CMK (cell line): ENCODE results near the gene RNF14.

DNA sequence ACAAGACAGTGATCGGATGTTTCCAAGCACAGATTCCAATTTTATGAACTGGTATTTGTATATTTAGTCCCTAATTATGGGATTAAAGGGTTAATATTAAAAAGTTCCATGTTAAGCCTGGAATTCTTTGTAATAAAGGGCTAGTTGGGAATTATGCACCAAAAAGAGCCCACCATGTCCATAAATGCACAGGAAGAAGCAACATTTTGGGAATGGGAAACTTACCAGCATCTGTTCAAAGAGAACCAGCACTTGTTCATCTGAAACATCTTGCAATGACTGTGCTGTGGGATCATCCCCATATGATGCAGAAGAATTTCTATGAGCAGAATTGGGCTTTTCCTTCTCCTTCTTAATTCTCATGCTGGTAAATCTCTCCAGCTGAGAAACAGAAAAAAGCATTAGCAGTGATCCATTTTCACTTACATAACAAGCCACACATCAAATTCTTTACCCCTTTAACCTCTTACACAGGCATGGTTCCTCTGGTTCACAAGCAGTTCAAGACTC is 31.9 kb downstream of the DIAPH1 start:
- RRBS = no CpG with 5 or more reads among the region's 1 CpG

DNA sequence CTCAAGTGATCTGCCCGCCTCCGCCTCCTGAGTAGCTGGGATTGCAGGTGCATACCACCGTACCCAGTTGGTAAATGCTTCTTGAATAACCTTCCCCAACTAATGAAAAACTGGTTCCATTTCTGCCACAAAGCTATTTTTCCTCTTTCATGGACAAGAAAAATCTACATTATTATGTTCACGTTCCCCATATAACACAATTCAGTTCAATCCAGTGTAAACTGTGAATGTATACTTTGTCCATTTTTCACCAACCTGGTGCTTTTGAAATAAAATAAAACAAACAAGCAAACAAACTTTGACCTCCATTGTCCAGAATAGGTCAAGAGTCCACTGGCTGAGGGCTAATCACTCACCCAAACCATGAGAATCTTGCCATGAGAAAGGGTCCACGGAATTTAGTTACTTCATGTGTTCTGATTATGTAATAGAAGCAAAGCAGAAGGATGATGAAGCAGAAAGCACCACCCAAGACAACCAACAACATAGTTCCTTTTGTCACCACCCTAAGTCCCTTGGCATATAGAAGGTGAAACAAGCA is 28.7 kb downstream of the DIAPH1 start:
- RRBS = no CpG with 5 or more reads among the region's 5 CpGs

DNA sequence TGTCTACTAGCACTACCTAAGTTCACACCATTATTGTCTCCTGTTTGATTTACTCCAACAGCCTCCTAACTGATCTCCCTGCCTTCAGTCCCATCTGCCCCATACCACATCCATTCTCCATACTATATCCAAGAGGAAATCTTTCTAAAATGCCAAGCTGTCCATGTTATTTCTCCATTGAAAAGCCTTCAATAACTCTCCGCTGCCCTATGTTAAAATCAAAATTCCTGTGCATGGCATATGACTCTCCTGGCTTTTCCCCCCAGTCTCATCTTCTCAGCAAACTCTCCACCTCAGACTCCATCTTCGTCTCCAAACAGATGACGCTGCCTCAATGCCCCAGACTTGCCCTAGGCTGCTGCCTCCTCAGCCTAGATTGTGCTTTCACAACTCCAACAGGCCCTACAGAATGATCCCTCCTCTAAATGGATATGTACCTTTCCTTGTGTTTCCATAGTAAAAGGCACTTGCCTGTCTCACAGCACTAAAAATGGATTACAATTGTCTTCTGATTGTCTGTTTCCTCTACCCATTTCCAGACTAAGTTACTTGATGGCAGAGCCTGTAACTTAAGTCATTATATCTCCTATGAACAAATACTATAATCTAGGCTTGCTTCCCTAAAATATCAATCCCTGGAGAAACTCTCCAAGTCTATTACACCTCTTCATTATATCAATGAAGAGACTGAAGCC is 27.8 kb downstream of the DIAPH1 start:
- RRBS = no CpG with 5 or more reads among the region's 3 CpGs

- RRBS = 98% methylated on average over 3 of the region's 12 CpGs
Observed at GRCh38 chr5:141644103-141644831, 7.0 kb downstream of the FCHSD1 start.

GRCh38 chr5:141758411-141758984 is 76.5 kb upstream of the ARAP3 start:
- RRBS = 6% methylated on average over 4 of the region's 21 CpGs

DNA sequence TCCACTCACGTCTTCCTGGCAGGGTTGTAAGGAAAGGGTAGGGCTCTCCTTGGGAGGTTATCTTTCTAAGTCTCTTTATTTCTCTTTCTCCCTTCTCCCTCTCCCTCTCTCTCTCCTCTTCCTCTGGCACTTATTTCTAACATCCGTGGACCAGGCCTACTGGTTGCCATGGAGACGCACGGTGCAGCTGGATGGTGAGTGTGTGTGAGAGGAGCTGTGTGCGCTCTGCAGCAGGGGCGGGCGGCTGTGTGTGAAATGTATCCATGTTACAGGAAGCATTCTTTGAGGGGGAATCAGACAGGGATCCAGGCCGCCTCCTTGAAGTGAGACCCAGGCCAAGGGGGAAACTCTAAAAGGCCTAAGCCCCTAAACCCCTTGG is 32.2 kb downstream of the PCDH1 start:
- RRBS = no CpG with 5 or more reads among the region's 8 CpGs

- RRBS = no CpG with 5 or more reads among the region's 4 CpGs
Observed at GRCh38 chr5:141848960-141849249, 29.3 kb downstream of the PCDH1 start.

DNA sequence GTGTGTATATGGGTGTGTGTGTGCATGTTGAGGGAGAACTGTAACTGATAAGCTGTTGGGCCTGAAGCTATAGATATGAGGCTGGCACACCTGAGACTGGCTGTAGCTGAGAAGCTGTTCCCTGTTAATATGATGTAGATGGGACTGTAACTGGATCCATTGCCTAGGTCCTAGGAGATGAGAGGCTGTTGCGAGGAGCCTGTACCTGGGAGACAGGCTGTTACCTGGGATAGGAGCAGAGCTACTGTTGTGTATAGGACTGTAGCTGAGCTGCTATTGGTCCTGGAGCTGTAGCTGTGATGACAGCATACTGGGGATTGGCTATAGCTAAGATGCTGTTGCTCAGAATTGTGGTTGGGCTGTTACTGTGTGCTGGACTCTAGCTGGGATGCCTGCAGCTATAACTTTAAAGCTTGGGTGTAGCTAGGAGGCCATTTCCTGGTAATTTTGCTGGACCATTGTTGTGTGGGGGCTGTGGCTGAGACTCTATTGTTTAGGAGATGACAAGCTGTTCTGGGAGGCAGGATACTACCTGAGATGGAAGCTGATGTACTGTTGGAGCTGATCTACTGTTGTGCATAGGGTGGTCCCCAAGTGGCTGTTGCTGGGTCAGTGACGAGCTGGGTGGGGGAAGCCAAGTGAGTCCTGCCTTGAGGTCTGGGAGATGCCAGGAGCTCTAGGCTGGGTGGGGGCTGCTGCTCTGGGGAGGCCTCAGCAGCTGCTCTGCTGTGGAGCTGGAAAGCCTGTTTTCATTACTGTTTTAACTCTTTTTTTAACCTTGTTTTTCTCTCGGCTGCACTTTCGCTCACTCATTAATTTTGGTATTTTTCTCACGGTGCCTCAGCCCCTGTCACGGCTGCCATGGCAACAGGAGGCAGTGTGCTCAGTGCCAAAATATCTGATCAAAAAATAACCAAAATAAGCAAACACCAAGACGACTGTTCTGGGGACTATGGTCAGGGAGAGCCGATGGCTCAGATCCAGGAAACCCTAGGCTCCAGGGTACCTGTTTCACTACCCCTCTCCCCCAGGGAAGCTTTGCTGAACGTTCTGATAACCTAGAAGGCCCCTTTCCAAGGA is 2.9 kb upstream of the PCDH1 start:
- RRBS = no CpG with 5 or more reads among the region's 9 CpGs

- RRBS = 41% methylated on average over 10 of the region's 28 CpGs
Observed at GRCh38 chr5:141883126-141883614, 5.0 kb upstream of the PCDH1 start.

GRCh38 chr5:141914085-141914838 is 9.4 kb upstream of the DELE1 start:
- RRBS = 3% methylated on average over 9 of the region's 43 CpGs

DNA sequence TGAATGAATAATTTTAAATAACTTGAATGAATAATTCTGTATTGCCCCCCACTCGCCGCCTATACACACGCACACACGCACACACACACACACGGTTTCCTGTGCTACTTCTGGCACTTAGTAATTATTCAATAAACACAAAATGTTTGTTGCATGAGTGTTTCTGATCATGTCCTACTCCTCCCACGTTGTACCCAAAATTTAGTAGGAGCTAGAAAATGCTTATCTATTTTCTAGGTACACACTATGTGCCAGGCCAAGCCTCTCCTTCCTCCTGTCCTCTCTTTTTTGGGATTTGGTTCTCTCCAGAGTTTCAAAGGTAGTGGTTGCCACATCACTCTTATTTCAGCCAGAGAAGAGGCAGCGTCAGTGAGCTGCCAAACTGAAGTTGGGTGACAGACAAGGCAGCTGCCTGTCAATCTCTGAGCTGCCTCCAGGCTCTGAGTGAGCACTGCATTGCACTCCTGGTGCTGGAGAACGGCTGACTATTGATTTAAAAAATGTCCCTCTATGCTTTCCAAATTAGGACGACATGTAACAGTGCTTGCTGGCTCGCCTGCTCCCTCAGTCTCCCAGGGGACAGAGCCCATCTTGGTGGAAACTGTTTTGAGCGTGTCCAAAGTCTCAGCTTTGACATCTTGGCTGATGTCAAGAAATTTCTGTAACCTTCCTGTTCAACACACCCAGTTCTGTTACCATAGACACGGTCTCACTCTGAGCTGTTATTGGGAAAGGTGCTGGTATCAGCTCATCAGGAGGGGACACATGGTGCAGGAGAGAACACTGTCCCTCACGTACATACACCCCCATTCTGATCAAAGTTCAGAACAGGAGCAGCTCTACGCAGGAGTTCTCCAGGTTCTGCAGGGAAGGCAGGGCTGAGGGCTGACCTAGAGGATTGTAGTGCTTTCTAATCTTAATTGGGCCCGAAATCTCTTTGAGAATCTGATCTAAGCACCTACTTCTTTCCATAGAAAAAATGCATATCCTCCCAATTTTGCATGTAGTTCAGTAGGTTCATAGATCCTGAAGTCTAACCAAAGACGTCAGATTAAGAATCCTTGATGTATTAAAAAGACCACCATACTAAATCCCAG is 15.8 kb downstream of the PCDH12 start:
- RRBS = no CpG with 5 or more reads among the region's 16 CpGs

DNA sequence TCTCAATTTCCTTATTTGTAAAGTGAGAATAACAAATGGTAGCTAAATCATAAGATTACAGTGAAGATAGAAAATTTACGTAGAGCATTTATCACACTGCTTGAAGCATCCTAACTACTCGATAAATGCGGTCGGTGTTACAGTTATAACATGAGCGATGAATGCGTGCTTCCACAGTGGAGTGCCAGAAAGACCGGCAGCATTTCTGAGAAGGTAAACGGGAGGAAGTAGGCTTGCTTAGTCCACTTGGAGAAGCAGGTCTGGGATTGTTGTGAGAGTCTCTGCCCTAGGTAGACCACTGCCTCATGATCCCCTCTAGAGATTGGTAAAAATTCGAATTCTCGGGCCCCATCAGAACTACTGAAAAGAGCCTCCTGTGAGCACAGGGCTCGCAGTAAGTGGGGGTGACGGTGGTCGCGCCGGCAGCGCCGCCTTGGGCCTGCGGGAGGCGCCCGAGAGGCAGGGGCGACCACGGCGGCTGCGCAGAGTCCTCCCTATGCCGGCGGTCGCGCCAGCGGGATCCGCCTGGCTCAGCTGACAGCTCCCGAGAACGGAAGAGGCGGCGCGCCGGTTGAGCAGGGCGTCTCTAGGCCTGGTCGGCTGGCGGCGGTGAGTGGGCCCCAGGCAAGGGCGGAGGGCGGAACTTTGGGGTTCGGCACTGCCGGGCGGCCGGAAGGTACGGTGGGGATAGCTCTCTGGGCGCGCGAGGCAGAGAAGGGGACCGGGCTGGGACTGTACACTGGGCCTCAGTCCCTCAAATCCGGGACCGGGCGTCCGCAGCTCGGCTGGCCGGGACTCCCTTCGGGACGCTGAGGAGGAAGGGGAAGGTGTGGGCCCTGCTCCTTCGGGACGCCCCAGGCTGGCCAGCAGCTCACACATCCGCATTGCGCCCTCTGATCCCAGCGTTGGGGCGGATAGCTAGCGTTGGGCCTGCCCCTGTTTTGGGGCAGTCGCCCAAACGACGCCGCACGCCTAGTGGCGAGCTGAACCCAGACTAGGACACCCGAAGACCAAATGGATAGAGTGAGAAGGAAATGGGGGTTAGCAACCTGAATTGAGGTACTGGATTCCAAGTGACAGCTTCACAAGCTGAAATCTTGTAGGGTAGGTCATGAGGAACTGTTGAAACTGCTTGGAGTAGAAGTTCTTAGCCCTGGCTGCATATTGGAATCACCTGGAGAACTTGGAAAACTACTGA is at the start of gene RNF14:
RNF14 (plus strand) TSS at position 547 of the 1,198 bp plus-strand sequence.
- RRBS = 1% methylated on average over 34 of the region's 73 CpGs

GRCh38 chr5:142301752-142301955 is 23.2 kb downstream of the SPRY4 start:
- RRBS = no CpG with 5 or more reads among the region's 3 CpGs

GRCh38 chr5:142312783-142313706 is 11.8 kb downstream of the SPRY4 start:
- RRBS = no CpG with 5 or more reads among the region's 17 CpGs

DNA sequence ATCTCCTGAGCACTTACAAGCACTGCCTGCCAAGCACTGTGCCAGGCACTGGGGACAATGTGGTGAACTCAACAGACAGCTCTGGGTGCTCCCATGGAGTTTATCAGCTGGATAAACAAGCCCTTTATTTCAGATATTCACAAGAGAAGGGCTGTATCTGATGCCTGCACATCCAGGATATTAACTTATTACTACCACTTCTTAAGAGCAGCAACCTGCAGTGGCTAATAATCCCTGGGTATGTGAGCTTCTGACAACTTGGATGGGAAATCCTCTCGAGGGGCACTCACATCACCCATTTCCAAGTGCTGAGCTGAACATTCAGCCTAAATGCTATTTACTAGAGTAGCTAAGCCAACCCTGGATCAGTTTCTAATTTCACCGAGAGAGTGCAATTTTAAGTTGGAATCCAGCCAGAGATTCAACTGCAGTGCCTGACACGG is 9.0 kb downstream of the SPRY4 start:
- RRBS = no CpG with 5 or more reads among the region's 3 CpGs

- RRBS = no CpG with 5 or more reads among the region's 20 CpGs
Observed at GRCh38 chr5:142322525-142323824, 1.8 kb downstream of the SPRY4 start.

DNA sequence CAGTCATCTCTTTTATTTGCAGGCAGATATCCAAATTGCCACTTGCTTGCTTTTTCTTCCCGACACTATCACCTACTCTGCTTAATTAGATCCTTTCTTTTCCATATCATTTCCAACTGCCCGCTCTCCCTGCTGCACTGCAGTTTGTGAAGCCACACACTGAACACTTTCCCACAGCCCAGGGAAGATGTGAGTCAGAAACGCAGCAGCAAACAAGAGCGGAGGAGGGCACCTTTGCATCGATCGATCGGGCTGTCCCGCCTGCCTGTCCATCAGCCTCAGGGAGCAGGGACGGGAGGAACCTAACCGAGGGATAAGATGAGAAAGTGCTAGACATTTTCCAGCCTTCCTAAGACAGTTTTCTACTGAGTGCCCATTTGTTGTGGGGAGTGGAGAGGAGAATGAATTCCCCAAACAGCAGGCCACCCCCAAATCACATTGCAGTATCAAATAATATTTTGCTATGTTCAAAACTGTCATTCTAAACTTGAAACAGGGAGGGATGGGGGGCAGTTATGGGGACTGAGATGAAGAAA is 36.0 kb upstream of the SPRY4 start:
- RRBS = no CpG with 5 or more reads among the region's 10 CpGs

DNA sequence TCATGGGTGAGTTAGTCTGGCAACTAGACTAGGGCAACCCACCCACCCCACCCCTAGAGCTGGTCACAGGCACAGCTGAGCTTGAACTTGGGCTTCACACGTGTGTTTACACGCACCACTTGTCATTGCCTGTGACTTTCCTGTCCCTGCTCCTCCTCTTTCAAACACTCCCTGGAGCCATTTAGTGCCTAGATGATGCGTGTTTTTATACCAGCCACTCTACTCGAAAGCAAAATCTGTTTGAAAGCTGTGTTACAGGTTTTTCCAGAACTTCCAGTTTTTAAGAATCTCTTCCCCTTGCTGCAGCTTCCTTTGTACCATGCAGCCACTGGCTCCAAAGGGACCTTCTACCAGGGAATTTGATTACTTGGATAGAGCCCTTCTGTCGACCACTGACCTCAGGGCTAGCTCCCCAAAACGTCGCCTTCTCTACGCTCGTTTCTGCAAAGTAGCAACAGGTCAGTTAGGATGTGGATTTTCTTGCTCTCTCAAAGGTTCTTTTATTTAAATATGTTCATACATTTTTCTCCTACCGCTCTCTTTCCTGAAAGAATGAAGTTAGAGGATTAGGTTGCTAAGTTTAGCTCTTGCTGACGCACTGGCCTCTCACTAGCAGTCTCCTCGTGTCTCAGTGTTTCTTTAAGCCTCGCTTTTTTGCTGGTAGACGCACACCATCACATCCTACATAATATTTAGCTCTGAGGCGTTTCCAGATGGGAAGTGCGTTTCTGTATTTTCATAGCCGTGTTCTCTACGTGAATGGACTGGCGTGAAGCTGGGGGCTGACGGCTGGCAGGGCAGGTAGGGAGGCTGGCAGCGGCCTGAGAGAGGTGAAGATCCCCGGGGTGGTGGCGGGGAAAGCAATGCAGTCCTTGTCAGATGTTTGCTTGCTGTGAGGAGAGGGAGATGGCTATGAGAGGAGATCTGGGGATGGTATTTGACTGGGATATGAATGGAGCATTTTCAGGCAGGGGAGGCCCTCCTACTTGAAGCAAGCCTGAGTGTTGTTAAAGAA is 79.0 kb upstream of the SPRY4 start:
- RRBS = no CpG with 5 or more reads among the region's 23 CpGs

- RRBS = no CpG with 5 or more reads among the region's 2 CpGs
Observed at GRCh38 chr5:142542965-142543464, 142.9 kb downstream of the FGF1 start.

- RRBS = no CpG with 5 or more reads among the region's 13 CpGs
Observed at GRCh38 chr5:142684280-142685335, 1.3 kb downstream of the FGF1 start.